Panc1 (cell line): ENCODE results near the gene AMPH.

DNA sequence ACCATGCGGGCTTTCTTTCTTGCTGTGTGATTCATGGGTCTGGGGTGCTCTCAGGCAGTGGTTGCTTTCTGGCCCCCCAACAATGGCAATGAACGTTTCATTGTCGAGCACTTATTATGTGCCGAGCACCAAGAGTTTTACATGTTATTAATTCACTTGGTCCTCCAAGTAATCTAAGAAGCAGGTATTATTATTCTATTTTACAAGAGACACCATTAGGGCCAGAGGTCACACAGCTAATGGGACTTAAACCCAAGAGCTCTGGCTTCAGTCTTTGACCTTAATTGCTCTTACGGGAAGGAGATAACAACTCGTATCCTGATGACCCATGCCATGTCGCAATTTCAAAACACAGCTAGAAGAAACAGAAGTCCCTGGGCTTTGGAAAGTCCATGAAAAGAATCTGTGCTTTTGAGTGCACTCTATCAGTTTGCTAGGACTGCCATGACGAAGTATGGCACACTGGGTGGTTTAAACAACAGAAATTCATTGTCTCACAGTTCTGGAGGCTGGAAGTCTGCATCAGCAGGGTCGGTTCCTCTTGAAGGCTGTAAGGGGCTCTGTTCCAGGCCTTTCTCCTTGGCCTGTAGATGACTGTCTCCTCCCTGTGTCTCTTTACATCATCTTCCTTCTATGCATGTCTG is 247.8 kb upstream of the AOAH start:
- RRBS, 2 experiments = no CpG with 5 or more reads among the region's 9 CpGs

DNA sequence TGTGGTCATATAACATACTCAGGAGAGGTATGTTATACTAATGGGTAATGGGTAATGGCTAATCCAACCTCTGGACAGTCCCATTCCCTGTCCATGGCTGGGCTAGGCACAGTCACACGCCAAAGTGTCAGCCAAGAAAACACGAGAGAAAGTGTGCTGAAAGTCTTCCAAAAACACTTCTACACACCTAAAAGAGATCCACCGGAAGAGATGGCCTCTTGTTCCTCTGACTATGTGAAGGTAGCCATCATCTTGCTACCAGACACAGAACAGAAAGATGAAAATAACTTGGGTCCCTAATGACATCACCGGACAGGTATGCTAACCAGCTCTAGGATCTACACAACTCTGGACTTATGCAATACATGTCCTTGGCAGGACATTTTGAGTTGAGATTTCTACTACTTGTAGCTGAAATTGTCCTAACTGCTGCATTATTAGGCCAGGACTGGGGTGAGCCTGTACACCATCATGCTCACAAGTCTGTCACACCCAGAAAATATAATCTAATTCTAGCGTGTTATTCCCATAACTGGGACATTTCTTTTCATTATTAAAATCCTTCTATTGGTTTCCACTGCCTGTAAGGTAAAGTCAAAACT is 358.7 kb downstream of the ELMO1 start:
- RRBS, 2 experiments = 91 to 94% methylated on average over 2 of the region's 5 CpGs

- RRBS, 2 experiments = no CpG with 5 or more reads among the region's 18 CpGs
Measured at GRCh38 chr7:37353465-37354343, 95.0 kb downstream of the ELMO1 start.

GRCh38 chr7:37438794-37439405 is 9.8 kb downstream of the ELMO1 start:
- RRBS, 2 experiments = no CpG with 5 or more reads among the region's 4 CpGs

- RRBS, 2 experiments = no CpG with 5 or more reads among the region's 2 CpGs
Measured at GRCh38 chr7:37449405-37449548, 613 bp upstream of the ELMO1 start.

DNA sequence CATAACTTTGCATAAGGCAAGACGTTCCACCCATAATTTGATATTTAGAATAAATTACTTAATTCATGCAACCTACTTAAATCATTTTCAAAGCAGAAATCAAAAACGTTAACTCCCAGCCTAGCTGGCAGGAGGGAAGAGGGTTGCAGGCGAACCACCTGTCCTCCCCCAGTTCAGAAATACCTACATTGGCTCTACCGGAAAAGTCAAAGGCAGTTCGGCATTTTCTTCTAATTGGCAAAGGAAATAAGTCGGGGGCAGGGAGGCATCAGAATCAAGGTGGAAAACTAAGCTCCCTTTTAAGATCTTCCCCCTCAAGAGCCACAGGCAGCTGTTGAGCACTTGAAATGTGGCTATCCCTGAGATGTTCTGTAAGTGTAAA is 876 bp upstream of the ELMO1 start:
- RRBS, 2 experiments = no CpG with 5 or more reads among the region's 6 CpGs

GRCh38 chr7:37535732-37536439 is 87.2 kb upstream of the ELMO1 start:
- RRBS, 2 experiments = no CpG with 5 or more reads among the region's 2 CpGs

GRCh38 chr7:38179653-38180184 is 1.7 kb downstream of the STARD3NL start:
- RRBS, 2 experiments = no CpG with 5 or more reads among the region's 2 CpGs

GRCh38 chr7:38252852-38253203 is 74.8 kb downstream of the STARD3NL start:
- RRBS, 2 experiments = no CpG with 5 or more reads among the region's 3 CpGs

DNA sequence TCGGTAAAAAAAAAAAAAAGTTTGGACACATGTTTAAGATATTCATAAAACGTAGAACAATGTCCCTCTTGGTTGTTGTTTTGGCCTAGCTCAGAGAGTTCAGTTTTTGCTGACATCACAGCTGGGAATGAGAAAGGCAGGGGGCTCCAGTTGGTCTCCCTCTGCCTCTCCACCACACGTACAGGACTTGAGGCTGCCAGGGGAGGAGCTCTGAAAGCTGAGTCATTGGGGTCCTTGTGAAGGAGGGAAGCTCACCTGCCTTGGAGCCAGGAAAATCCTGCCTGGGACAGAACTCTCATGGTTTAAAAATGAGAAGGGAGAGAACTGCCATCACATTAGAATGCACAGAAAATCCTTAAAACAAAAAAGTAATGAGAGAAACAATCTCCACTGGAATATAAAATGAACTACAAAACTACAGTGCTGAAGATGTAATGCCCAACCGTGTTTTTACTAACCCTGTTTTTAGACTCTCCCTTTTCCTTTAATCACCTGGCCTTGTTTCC is 153.8 kb downstream of the STARD3NL start:
- RRBS, 2 experiments = no CpG with 5 or more reads among the region's 4 CpGs

GRCh38 chr7:38630708-38631868 is at the start of gene AMPH:
AMPH (minus strand) TSS chr7:38631373.
- RRBS, 2 experiments = 70 to 71% methylated on average over 42 to 46 of the region's 106 CpGs

DNA sequence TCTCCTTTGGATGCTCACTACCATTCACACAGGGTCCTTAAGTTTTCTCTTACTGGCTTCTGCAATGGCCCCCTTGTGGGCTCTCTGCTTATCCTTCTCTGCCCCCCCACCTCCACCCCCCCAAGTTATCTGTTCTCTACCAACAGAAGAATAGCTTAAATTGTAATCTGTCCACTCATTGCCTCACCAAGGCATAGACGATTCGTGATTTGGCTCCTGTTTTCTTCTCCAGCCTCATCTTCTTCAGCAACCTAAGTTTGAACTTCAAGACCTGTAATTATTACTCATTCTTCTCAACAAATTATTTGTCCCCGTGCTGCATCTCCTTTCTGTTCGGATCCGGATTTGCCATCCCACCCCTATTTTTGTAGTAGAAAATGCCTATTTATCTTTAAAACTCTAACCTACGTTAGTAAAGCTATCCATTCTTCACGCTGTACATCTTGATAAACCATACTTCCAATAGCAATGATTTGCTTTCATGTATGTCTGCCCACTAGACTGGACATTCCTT is 1.1 kb upstream of the RALA start:
- RRBS, 2 experiments = no CpG with 5 or more reads among the region's 7 CpGs

- RRBS, 2 experiments = no CpG with 5 or more reads among the region's 12 CpGs
Measured at GRCh38 chr7:39951921-39952232, 1.8 kb downstream of the CDK13 start.

- RRBS, 2 experiments = no CpG with 5 or more reads among the region's 7 CpGs
Measured at GRCh38 chr7:39954749-39955423, 4.8 kb downstream of the CDK13 start.

DNA sequence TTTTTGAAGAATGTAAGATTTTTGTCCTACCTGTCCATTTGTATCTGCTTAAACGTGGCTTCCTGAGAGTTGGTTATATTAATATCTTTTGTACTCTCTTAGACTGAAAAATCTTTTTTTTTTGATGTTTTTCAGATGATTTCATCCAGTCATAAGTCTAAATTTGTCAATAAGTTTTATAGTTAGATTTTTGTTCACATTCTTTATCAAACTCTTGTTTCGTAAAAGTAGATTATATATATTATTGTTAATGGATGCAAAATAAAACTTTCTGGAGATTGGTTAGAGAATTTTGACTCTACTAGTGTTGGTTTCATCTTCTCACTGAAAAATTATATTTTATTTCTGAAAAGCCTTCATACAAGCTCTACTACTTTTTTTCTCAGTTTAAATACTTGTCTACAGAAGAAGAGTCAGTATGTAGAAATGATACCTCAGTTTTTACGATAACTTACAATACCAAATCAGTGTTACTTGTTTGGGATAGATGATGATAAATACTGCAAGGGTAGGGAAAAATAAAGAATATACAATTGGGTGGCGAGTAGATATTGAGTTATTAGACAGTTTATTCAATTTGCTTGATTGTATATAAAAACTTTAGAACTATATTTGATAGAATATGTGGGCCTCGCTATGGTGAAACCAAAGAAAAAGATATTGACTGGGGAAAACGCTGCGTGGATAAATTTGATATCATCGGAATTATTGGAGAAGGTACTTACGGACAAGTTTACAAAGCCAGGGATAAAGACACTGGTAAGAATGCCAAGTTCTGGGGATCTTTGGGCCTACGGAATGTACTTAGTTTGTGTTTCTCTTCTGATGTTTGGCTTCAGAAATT is 48.9 kb downstream of the CDK13 start:
- RRBS, 2 experiments = no CpG with 5 or more reads among the region's 10 CpGs

DNA sequence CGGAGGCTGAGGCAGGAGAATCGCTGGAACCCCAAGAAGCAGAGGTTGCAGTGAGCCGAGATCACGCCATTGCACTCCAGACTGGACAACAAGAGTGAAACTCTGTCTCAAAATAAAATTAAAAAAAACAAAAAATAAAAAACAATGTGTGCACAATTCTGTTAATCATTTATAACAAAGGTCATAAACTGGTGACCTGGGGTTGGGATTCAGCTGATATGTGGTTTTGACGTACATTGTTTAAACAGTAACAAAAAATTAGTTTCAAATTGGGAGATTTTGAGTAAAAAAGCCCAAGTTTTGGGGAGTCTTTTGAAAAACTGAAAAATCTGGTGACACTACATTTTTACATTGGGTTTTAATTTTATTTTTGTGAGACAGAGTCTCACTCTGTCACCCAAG is 11.8 kb downstream of the MPLKIP start:
- RRBS, 2 experiments = no CpG with 5 or more reads among the region's 5 CpGs

- RRBS, 2 experiments = no CpG with 5 or more reads among the region's 7 CpGs
Measured at GRCh38 chr7:40469922-40470546, 335.2 kb downstream of the SUGCT start.

- RRBS, 2 experiments = no CpG with 5 or more reads among the region's 8 CpGs
Measured at GRCh38 chr7:41459614-41460366, 243.1 kb downstream of the INHBA start.

DNA sequence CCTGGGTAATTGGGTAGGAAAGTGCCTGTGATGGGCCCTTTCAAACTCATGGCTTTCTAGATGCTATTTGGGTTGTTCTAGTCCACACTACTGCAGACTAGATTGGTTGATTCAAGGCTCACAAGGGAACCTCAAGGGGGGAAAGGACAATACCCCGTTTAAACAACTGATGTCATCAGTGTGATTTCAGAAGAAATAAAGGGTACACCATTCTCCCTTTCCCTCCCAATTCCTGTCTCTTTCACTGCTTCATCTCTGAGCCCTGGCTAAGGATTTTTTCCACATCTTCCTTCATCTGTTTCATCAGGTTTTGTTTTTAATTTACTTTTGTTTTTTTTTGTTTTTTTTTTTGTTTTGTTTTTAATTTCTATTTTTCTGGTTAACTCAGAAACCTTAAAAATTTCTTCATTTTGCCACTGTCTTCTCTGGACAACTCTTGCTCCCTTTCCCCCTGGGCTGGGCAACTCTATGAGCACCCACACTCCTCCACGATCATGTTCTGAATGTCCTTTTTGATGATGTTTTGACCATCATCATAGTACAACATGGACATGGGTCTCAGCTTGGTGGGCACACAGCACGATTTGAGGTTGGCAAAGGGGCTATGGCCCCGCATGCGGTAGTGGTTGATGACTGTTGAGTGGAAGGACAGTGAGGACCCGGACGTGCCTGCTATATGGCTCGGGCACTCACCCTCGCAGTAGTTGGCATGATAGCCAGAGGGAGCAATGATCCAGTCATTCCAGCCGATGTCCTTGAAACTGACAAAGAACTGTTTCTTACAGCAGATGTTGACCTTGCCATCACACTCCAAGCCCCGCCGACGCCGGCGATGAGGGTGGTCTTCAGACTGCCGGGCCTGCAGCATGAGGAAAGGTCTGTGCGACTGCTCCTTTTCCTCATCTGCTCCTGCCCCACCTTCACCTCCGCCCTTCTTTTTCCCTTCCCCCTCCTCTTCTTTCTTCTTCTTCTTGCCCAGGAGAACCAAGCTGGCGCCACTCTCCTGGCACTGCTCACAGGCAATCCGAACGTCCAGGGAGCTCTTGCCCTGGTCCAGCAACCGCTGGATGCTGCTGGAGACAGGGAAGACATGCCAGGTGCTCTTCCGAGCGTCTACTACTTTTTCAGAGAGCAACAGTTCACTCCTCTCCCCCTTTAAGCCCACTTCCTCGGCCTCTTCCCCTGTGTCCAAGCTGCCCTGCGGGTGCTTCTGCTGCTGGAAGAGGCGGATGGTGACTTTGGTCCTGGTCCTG is 13.3 kb downstream of the INHBA start:
- RRBS, 2 experiments = no CpG with 5 or more reads among the region's 27 CpGs